Esophagus squamous epithelium (tissue), 4 donors: ENCODE results near the genes SLC46A2, RNF183 and POLE3.

- PRO-cap = bidirectional peak, plus-strand start at chr9:112348571, minus-strand start at chr9:112348452
- RAMPAGE, long total RNA, 4 experiments = no peak in any of the 4 experiments
Observed at GRCh38 chr9:112348135-112349465, 15.2 kb upstream of the PTBP3 start.

- PRO-cap = no peak
- RAMPAGE, long total RNA, 4 experiments = no peak in any of the 4 experiments
Observed at GRCh38 chr9:112510556-112511132, 24.0 kb downstream of the KIAA1958 start.

DNA sequence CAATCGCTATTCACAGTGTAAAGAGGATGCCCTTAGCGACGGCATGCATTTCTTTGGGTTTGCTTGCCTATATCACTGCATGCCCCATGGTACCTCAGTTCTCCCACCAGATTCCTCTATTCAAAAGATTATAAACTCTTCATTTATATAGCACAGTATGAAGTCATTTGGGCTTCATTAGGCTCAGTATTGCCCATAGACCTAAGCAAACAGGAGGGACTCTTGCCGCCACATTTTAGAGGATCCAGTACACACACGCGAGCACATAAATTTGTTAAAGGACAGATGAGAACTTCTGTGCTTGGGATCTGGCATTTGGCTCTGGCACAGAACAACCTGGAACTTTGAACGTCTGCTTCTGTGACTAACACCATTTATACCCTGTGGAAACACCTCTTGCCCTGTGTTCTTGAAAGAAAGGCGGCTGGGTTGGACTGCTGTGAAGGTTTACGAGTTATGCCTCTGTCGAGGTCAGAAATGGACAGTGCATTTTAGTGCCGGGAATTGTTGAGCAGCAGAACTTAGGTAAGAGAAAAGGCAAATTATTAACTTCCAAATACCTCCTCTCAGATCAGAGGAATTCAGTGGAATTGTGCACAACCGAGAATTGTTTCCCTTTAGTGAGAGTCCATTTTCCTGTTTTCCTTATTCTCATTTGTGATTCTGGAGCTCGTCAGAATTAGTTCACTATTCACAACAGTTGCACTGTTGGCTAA, 14.0 kb upstream of the INIP start:
- PRO-cap = no peak
- RAMPAGE, long total RNA, 4 experiments = no peak in any of the 4 experiments

DNA sequence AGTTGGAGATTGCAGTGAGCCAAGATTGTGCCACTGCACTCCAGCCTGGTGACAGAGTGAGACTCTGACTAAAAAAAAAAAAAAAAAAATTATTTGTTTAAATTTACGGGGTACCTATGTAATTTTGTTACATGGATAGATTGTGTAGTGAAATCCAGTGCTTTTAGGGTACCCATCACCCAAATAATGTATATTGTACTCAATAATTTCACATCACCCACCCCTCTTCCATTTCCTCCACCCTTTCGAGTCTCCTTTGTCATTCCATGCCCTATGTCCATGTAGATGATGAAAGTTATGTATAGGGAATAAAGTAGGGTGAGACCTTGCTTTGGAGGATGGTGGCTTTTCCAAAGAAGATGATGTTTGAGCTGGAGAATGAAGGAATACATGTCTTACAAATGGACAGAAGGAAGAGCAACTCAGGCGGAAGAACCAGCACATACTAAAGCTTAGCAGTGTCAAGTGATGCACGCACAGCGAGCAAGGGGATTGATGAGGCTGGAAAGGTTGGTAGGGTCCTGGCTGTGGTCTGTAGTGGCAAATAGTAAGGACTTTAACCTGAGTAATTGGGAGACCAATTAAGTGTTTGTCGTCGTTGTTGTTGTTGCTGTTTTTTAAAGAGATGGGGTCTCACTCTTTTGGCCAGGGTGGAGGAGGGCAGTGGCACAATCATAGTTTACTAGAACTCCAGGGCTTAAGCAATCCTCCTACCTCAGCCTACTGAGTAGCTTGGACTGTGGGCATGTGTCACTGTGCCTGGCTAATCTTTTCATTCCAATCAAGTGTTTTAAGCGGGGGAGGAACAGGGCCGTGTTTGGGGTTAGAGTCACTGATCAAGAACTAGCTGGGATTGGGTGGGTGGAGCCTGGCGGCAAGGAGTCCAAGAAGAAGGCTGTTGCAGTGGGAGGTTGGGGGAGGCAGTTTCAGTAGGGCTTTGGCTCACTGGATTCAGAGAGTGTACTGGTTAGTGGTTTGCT, 13.5 kb downstream of the SNX30 start:
- PRO-cap = no peak
- RAMPAGE, long total RNA, 4 experiments = no peak in any of the 4 experiments

- PRO-cap = no peak
- RAMPAGE, long total RNA, 4 experiments = no peak in any of the 4 experiments
Observed at GRCh38 chr9:112839785-112840280, 50.8 kb downstream of the SLC46A2 start.

GRCh38 chr9:112862047-112862546, 28.6 kb downstream of the SLC46A2 start:
- PRO-cap = no peak
- RAMPAGE, long total RNA, 4 experiments = no peak in any of the 4 experiments

DNA sequence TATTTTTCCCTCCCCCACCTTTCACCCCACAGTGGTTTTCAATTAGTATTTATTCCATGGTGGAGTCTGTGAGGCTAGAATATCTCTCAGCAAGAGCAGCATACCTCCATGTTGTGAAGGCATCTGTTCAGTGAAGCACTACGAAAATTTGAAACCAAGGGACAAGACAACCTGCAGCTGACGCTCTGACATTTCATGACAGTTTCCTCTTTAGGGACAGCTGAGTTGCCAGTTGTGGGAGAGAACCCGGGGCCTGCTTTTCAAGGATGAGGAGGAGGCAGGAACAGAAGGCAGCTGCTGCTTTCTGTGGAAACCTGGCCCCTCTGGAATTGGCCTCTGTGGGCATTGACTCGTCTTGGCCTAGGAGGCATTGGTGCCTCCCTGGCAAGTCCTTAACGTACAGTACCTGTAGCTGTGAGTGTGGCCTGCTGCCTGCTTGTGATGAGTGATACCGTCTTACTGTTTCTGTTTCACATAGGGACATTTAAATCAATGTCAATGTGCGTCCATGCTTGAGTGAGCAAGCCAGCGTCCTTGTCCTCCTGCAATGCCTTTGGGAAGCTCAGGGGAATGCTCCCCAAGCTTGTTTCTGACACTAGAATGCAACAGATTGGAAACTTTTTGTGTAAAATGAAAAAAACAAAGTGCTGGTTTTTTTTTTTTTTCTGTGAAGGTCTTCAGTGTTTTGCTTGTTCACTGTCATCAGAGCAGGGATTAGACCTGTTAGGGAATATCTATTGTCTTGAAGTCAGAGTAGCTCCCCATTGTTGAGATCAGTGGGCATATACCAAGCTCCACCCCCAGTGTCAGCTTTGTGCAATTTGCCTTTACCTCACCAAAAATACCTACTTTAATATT, 21.5 kb downstream of the SLC46A2 start:
- PRO-cap = no peak
- RAMPAGE, long total RNA, 4 experiments = no peak in any of the 4 experiments

DNA sequence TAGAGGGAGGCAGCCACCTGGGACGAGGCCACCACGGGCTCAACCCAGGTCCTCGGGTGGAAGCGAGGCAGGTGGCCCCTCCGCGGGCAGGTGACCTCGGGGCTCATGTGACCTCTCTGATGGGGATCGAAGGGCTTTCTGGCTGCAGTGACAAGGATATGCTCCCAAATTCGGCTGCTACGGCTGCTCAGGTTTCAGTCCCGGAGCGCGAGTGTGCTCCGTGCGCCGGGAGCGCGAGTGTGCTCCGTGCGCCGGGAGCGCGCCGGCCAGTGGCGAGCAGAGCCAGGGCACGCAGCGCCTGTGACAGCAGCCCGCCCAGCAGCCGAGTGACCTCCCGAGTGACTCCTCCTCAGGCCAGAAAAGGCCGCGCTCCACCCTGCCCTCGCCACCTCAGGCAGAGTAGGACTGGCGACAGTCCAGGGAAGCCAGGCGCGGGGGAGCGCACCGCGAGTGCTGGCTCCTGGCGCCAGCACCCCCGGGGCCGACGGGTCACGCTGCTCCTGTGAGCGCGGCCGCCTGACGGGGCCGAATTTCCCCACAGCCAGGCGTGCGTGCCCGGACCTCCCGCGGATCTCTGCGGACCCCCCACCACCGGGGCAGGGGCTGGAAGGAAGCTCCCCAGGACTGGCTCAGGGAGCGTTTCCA, at the start of gene SLC46A2:
Gene SLC46A2 (minus strand): TSS at position 302 of the 645 bp plus-strand sequence.
- PRO-cap = bidirectional peak, plus-strand start at position 269 of the sequence, minus-strand start at position 271 of the sequence
- RAMPAGE, long total RNA, 4 experiments = no peak in any of the 4 experiments

- PRO-cap = no peak
- RAMPAGE, long total RNA, 4 experiments = no peak in any of the 4 experiments
Observed at GRCh38 chr9:113155754-113156427, 5.1 kb downstream of the SLC31A2 start.

DNA sequence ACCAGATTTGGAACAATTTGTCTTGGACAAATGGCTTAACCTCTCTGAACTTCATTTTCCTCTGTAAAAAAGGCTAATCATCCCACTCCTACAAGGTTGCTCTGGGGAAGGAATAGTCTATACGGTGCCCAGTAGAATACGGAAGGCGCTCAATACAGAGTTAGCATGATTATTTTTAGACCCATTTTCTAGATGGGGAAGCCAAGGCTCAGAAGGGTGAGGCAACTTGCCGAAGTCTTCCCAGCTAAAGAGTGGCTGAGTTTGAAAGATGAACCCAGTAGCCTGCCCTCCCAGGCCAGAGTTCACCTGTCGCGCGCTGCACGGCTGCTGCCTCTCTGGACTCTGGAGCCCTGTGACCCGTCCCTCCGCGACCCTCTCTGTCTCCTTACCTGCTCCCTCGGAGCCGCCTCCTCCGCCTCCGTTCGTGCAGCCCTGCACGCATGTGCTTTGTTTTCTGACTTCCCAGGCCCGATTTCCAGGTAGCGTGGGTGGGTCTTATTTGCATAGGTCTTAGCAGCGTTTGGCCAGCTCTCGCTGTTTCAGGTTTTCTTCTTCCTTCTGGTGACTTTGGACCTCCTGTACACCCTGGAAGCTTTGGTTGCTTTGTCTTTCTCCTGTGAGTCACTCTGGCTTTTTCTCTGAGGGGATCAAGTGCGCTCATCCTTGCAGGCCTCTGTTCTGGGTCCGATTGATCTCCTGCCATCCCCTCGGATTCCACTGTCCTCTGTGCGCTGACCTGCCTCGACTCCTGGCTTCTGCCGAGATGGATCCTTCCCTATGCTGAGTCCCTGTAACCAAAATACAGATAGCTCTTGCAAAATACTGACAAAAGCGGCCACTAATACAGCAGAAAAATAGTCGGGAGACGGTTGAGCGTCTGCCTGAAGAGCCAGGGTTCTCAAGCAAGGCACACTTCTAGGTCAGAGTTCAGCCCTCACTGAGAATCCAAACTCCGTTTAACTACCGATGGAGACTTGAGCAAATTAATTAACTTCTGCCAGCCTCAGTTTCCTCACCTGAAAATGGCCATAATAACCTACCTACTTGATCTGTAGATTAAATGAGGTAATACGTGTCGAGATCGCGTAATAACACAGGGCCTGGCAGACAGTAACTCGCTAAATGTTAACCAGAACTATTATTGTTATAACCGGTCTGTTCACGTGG, at the start of gene RNF183:
Gene RNF183 (minus strand): TSS at position 710 of the 1,167 bp plus-strand sequence.
- PRO-cap = unidirectional peak, minus-strand start at position 449 of the sequence
- RAMPAGE, long total RNA, 4 experiments = start-site peak on the minus strand in 3 of 4 experiments, centred at positions 420 to 447 of the sequence, 9 to 15 reads per replicate

- PRO-cap = no peak
- RAMPAGE, long total RNA, 4 experiments = start-site peak on the minus strand in 1 of 4 experiments, at chr9:113315597-113316131 at its widest, 9 reads per replicate
Observed at GRCh38 chr9:113315557-113316489, 12.6 kb upstream of the RNF183 start.

GRCh38 chr9:113354106-113354368, 4.7 kb downstream of the BSPRY start:
- PRO-cap = no peak
- RAMPAGE, long total RNA, 4 experiments = no peak in any of the 4 experiments

DNA sequence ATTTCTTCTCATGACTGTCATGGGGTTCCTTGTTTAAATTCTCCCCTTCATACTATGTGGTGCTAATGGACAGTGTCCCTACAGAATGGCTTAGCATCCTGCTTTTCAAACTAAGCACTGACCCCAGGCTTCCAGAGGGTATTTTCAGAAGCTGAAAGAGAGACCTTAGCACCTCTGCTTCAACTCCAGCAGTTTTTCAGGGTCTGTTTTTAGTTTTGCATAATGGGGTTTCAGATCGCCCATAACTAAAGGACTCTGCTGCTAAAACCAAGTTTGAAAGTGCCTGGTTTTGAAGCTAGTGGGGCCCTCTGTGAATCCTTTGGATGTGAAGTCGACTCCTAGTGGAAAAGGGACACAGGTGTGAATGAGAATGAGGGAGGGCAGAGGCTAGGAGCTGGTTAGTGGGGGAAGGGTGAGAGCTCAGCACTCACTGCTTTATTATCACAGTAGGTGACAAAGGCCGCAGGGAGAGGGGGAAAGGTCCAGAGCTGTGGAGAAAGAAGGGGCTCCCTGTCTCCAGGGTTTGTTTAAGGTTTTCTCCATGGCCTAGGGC, 3.7 kb downstream of the HDHD3 start:
- PRO-cap = no peak
- RAMPAGE, long total RNA, 4 experiments = no peak in any of the 4 experiments

DNA sequence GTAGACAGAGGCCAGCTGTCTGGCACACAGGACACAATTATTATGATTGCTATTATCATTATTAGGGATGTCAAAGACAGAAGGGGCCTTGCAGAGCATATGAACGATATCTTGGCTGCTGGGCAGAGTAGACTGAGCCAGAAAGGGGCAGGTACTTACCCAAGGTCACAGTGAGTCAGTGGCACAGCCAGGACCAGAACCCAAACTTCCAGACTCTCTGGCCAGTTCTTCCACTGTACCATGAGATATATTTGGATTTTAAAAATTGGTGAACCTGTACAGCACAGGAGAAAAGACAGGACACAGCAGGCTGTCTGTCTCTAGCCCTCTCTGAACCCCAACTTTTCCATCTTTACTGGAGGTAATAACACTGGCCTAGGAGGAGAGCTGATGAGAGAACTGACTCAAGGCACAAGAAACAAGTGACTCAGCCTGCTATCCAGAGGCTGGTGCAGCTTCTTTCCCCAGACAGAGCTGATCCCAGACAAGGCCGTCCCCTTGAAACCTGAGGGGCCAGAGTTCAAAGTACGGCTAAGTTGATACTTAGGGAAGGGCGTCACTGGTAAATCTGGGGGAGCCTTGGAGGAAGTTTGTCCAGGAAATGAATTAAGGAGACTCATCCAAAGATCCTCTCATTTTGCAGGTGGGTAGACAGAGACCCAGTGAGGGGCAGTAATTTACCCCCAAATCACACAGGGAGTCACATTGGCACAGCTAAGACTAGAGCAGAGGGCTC, 1.3 kb downstream of the HDHD3 start:
- PRO-cap = no peak
- RAMPAGE, long total RNA, 4 experiments = no peak in any of the 4 experiments

- PRO-cap = no peak
- RAMPAGE, long total RNA, 4 experiments = no peak in any of the 4 experiments
Observed at GRCh38 chr9:113399631-113400287, 1.3 kb downstream of the ALAD start.

DNA sequence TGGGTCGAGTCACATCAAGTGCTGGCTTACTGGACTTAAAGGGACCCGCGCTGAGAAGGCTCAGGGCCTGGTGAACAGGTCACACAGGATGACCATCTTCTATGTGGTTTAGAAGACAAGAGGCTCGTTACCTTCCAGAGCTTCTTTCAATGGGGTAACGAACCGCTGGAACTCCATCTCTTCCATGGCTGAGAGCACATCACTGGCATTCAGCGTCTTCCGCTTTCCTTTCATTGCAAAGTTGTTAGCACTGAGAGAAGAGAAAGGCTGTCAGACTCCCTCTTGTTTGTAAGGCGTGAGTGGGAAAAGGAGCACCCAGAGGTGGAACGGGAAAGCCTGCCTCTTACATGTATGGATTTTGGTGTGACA, 1.0 kb downstream of the POLE3 start:
- PRO-cap = no peak
- RAMPAGE, long total RNA, 4 experiments = no peak in any of the 4 experiments

DNA sequence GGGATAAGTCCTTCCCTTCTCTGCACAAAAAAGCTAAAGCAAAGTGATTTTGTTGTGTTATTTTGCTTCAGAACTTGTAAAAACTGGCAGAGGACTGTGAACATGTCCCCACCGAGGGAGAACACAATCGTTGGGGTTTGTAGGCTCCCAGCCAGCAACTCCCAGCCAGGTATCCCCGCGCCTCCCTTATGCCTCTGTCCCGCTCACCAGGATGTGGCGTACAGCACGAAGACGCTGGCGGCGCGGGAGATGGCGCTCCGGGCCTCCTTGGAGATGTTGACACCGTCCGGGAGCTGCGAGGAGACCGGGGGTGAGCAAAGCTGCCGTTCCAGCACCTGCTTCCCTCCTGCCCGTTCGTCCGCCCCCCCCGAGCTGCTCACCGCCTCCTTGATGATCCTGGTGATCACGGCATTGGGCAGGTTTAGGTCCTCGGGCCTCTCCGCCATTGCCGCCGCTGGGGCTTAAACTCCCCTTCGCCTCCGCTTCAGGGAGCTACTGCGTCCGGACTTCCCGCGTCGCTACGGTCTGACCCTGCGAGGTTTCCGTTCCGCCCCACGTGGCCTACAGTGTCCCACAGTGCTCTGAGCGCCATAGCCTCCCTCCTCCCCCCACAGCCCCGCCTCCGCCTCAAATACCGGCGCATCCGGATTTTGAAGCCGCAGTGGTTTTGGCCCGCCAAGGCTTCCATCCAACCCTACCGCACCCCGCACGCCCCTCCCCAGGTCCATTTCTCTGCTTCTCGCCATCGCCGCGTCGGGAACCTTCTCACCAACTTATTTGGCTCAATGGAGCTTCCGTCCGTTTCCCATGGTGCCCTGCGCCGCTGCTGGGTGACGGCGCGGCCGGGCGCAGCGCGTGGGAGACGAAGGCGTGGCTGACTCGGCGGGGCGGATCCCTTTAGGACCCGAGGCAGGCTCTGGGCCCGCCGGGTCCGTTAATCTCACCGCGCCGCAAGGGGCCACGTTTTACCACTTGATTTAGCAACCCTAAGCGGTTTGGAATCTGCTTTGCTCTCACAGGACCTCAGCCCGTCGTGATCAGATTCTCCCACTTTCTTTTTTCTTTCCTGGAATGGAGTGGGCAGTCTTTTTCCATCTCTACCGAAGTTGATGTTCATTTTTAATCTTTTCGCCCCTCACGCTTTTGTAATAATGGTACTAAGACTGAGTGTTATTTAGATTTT, at the start of gene POLE3:
Gene POLE3 (minus strand): TSS at position 828 of the 1,183 bp plus-strand sequence.
- PRO-cap = bidirectional peak, plus-strand start at position 937 of the sequence, minus-strand start at position 527 of the sequence
- RAMPAGE, long total RNA, 4 experiments = start-site peak on the plus strand in 2 of 4 experiments, centred at positions 185 to 906 of the sequence, 5 to 10 reads per replicate; start-site peak on the minus strand in 4 of 4 experiments, centred at positions 428 to 500 of the sequence, 562 to 4,678 reads per replicate

DNA sequence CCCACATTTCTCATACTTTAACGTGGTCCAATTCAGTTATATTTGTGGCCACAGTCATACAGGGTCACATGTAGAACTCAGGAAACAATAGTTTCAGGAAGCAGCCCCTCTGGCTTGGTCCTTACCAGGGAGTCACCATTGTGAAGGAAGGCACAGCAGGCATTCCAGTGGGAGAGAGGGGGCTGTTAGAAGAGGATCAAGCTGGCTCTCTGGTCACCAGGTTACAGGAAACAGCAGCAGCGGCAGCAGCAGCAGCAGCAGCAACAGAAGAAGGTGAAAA, 14.5 kb downstream of the C9orf43 start:
- PRO-cap = no peak
- RAMPAGE, long total RNA, 4 experiments = no peak in any of the 4 experiments

- PRO-cap = no peak
- RAMPAGE, long total RNA, 4 experiments = no peak in any of the 4 experiments
Observed at GRCh38 chr9:113504505-113505677, 41.4 kb downstream of the RGS3 start.

DNA sequence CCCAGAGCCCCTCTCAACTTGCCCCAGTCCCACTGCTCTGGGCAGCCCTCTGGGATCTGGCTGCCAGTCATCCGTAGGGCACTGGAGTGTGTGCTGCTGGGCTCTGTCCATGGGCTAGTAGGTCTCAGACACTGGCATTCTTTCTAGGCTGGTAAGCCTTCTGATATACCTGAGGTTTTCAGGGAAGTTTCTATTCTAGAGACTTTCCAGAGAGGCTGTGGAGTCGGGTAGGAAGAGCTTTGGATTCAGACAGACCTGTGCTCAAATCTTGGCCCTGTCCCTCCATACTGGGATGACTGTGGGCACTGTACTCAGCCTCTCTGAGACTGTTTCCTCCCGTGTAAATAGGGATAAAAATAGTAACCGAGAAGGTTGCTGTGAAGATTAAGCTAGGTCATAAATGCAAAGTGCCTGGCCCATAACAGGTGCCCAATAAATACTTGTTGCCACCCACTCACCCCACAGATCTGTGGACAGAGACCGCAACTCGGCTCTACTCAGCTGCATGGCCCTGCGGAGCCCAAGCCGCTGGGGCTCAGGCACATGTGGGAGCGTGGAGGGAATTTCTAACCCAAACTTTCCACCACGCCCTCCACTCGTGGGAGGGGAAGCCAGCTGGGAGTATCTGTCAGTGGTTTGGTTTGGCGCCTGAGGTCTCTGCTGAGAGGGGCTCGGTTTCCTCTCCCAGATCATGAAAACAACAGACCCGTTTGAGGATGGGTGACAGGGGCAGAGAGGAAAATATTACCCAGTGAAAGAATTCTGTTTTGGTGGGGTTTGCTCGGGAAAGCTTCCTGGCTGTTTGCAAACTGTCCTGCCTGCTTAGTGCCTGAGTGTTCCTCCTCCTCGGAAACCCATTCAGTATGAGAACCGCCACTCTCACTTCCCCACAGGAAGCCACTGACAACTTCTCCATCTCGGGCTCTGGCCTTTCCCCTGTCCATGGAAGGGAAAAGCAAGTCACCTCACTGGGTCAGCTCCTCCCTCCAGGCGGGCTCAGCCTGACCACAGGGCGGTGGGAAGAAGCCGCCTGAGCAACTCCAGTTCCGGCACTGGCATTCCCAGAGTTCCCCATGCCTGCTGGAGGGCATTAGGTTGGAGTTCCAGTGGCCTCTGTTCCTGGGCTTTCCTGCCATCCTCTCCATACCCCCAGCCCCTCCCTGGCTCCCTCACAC, 59.9 kb downstream of the RGS3 start:
- PRO-cap = unidirectional peak, plus-strand start at position 464 of the sequence
- RAMPAGE, long total RNA, 4 experiments = no peak in any of the 4 experiments